Lung (tissue), 4 donors: ENCODE measurements around a stretch of chr7.

DNA sequence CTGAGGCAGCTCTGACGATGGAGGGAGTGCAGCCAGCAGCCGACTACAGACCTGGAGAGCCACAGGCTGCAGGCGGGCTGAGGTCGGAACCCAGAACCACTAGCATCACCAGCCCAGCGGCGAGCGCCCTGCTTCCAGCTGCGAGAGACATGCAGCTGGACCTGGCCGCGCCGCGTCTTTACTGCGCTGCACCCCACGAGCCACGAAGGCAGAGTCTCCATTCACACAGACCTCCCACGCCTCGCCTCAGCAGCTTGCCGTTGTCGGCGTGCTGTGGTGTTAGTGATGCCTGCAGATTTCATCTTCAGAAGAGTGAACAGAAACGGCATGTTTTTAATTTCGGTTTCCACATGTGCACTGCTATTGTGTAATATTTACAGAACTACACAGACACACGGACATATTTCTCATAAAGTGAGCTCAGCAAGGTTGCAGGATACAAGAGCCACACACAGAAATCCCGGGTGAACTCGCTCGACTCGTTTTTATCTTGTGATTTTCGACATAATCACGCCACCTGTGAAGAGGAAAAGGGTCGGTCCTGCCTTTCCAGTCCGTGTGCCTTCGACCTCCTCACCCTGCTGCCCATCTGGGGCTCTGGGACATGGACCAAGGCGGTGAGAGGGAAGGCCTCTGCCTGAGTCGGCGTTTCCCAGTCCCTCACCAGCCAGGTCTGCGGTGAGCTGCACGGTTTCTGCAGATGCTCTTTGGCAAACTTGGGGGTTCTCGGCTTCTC, 252.2 kb downstream of the ELFN1 start:
- PRO-cap = no peak
- RAMPAGE, long total RNA = no peak
- RRBS = no CpG with 5 or more reads among the region's 38 CpGs

DNA sequence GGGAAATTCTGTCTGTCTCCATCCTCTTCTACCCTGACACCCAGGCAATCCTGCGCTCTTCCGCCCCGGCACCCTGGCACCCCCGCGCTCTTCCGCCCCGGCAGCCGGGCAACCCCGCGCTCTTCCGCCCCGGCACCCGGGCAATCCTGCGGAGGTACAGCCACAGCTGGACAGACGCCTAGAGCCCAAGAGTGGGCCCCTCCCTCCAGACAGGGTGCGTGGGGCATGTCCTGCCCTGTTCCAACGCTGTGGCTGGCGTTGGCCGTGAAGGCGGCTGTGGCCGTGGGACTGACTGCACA, 253.3 kb downstream of the ELFN1 start:
- PRO-cap = no peak
- RAMPAGE, long total RNA = no peak
- RRBS = no CpG with 5 or more reads among the region's 21 CpGs

GRCh38 chr7:1923682-1924134, 253.6 kb downstream of the ELFN1 start:
- PRO-cap = no peak
- RAMPAGE, long total RNA = no peak
- RRBS = no CpG with 5 or more reads among the region's 7 CpGs

GRCh38 chr7:1924136-1924484, 254.0 kb downstream of the ELFN1 start:
- PRO-cap = no peak
- RAMPAGE, long total RNA = no peak
- RRBS = no CpG with 5 or more reads among the region's 8 CpGs

DNA sequence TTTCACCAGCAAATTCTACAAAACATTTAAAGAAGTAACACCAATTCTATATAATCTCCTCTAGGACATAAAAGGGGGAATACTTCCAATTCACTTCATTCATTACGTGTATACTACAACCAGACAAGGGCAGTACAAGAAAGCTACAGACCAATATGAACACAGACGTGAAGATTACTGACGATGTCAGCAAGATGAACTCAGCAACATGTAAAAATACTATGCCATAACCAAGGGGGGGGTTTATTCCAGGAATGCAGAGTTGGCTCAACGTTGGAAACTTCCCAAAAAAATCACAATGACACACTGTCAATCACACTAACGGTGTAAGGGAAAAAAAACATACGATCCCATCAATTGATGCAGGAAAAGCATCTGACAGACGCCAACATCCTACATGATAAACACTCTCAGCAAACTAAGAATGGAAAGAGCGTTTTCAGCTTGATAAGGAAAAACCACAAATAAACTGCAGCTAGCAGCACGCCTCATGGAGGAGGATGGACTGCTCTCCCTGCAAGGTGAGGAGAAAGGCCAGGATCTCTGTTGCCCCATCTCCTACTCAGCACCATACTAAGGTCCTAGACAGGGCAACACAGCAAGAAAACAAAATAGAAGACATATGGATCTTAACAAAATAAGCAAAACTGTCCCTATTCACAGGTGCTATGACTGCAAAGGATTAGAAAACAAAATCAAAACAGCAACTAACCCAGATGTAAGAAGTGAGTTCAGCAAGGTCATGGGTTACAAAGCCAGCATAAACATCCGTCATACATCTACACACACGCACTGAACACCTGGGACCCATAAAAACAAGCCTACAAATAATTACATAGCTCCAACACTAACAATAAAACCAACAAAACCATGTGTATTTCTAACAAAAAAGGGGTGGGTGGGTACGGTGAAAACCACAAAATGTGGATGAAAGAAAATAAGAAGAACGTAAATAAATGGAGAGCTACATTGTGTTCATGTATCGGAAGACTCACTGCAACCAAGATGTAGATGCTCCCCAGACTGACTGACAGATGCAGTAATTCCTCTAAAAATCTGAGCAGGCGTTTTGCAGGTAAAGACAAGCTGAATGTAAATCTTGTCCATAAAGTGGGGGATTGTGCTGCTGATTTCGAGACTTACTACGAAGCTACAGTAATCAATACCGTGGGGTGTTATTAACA, 256.6 kb downstream of the ELFN1 start:
- PRO-cap = no peak
- RAMPAGE, long total RNA = no peak
- RRBS = no CpG with 5 or more reads among the region's 18 CpGs

DNA sequence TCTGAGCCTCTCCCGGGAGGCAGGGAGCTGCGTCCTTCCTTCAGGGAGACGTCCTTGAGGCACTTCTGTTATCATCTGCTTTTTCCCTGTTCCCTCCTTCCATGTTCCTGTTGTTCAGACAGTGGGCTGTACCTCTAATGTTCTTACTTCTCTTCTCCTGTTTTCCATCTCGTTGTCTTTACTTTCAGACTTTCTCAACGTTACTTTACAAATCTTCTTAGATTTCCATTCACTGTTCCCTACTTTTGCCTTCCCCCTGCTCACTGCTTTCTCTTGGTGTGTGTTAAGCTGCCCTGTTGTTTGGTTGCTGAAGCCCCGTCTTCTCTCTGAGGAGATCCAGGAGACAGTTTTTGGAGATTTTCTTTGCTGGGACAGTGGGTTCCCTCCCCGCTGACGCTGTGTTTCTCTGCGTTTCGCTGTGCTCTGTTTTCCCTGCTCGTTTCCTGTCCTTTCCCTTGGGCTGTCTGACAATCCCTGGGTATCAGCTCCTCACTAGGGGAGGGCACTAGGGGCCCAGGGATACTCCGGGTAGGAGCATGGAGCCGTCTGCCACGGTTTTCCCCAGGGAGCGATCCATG, 262.7 kb downstream of the ELFN1 start:
- PRO-cap = no peak
- RAMPAGE, long total RNA = no peak
- RRBS = no CpG with 5 or more reads among the region's 15 CpGs

GRCh38 chr7:2175064-2175579, 57.6 kb downstream of the MAD1L1 start:
- PRO-cap = no peak
- RAMPAGE, long total RNA = no peak
- RRBS = 100% methylated on average over 1 of the region's 15 CpGs

DNA sequence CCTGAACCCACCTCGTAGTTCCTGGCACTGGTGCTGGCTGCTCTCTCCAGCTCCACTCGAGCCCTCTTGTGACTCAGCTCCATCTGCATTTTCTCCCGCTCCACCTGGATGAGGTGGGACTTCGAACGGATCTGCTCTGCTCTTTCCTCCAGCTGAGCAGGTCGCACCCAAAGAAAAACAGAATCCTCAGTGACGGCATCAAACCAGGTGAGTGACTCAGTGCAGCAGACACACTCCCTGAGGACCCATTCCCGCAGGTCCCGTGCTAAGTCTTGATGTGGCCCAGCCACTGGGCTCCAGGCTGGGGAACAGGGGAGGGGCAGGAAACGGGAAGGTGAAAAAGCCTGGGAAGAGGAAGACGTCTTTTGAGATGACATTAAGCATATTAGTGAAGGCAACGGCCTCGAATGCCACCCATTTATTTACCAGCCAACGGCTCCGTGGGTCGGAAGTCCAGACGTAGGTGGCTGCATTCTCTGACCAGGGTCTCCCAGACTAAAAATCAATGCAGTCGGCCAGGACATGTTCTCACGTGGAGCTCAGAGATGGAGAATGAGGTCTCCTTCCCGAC, 7.3 kb downstream of the MAD1L1 start:
- PRO-cap = no peak
- RAMPAGE, long total RNA = no peak
- RRBS = no CpG with 5 or more reads among the region's 20 CpGs

GRCh38 chr7:2269173-2270027, 27.4 kb downstream of the NUDT1 start:
- PRO-cap = no peak
- RAMPAGE, long total RNA = no peak
- RRBS = no CpG with 5 or more reads among the region's 17 CpGs

GRCh38 chr7:2355762-2355943, 1.0 kb downstream of the EIF3B start:
- PRO-cap = no peak
- RAMPAGE, long total RNA = no peak
- RRBS = 3% methylated on average over 5 of the region's 6 CpGs

GRCh38 chr7:2378330-2378943, 23.8 kb downstream of the EIF3B start:
- PRO-cap = no peak
- RAMPAGE, long total RNA = no peak
- RRBS = no CpG with 5 or more reads among the region's 15 CpGs

GRCh38 chr7:2390264-2390957, 13.0 kb upstream of the CHST12 start:
- PRO-cap = no peak
- RAMPAGE, long total RNA = no peak
- RRBS = 50% methylated on average over 3 of the region's 16 CpGs

DNA sequence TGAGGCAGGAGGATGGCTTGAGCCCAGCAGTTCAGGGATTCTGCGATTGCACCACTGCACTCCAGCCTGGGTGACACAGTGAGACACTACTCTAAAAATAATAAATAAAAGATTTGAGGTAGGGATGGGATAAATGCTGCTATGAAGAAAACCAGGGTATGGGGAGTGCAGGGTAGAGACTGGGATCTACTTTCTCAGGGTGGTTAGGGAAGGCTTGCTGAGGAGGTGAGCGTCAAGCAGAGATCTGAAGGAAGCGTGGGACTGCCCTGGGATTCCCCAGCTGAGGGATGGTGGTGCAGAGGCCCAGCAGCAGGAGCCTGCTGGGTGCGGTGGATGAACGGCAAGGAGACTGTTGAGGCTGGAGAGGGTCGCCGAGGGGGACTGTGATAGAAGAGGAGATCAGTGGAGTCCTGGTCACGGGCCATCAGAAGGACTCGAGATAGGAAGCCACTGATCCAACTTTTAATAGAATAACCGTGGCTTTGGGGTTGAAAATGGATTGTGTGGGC, 7.1 kb downstream of the CHST12 start:
- PRO-cap = no peak
- RAMPAGE, long total RNA = no peak
- RRBS = no CpG with 5 or more reads among the region's 10 CpGs

- PRO-cap = no peak
- RAMPAGE, long total RNA = no peak
- RRBS = no CpG with 5 or more reads among the region's 23 CpGs
These were observed 2.5 kb downstream of the LFNG start for GRCh38 chr7:2521890-2522749.

GRCh38 chr7:2527603-2528590, 8.3 kb downstream of the LFNG start:
- PRO-cap = no peak
- RAMPAGE, long total RNA = no peak
- RRBS = no CpG with 5 or more reads among the region's 16 CpGs

DNA sequence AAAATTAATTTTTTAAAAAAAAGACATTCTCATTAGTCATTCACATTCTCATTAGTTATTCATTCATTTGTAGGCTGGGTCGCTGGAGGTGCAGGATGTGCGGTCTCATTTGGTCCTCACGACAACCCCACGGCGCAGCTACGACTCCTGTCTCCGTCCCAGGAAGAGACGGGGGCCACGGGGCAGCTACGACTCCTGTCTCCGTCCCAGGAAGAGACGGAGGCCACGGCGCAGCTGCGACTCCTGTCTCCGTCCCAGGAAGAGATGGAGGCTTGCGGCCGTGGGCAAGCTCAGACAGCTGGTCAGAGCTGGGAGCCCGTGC, 8.6 kb downstream of the BRAT1 start:
- PRO-cap = no peak
- RAMPAGE, long total RNA = no peak
- RRBS = no CpG with 5 or more reads among the region's 19 CpGs

DNA sequence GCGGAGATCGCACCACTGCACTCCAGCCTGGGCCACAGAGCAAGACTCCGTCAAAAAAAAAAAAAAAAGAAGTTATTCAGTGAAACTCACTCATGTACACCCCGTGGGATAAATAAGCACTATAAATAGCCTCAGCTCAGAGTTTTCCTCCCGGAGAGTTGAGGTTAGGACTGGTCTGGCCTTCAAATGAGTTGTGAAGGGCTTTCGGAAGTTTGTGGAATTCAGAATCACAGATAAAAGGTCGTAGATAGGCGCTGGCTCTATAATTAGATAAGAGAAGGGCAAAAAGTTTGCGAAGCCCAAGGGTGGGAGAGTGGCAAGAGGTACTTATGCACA, 617 bp upstream of the IQCE start:
- PRO-cap = no peak
- RAMPAGE, long total RNA = no peak
- RRBS = no CpG with 5 or more reads among the region's 9 CpGs

GRCh38 chr7:2589729-2590250, 31.0 kb downstream of the IQCE start:
- PRO-cap = no peak
- RAMPAGE, long total RNA = no peak
- RRBS = no CpG with 5 or more reads among the region's 18 CpGs

DNA sequence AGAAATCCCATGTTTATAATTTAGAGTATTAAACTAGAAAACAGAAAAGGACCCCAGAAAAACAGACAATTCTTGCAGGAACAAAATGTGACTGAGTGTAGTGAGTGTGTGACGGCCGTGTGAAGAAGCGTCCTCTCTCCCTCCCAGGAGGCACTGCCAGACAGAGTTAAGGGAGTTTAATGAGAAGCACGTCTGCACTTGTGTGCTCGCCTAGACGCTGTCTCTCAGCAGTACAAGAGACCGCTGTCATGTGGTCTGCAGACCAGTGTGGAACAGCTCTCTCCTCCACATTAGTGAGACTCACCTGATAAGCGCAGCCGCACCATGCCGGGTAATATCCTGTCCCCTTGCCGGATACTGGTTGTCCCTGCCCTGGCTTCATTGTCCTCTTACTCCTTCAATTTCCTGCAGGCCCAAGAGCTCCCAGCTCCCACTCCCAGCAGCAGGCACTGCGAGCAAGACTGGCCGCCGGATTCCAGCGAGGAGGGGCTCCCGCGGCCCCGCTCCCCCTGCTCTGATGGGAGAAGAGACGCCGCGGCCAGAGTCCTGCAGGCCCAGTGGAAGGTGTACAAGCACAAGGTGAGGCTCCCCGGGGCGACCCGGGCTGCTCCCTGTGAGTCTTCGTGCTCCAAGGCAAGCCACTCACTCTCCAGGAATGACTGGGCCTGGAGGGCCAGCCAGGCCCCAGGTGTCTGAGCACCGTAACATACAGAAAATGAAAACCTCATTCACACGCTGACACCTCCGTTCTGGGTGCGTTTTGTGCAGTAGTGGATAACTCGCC, 33.5 kb upstream of the TTYH3 start:
- PRO-cap = no peak
- RAMPAGE, long total RNA = no peak
- RRBS = 77% methylated on average over 8 of the region's 30 CpGs

- PRO-cap = no peak
- RAMPAGE, long total RNA = no peak
- RRBS = no CpG with 5 or more reads among the region's 31 CpGs
These were observed 21.5 kb upstream of the TTYH3 start for GRCh38 chr7:2610128-2610855.